AG09319 (cell line): ENCODE data around the genes HSPG2, CELA3B, WNT4 and LACTBL1.

DNA sequence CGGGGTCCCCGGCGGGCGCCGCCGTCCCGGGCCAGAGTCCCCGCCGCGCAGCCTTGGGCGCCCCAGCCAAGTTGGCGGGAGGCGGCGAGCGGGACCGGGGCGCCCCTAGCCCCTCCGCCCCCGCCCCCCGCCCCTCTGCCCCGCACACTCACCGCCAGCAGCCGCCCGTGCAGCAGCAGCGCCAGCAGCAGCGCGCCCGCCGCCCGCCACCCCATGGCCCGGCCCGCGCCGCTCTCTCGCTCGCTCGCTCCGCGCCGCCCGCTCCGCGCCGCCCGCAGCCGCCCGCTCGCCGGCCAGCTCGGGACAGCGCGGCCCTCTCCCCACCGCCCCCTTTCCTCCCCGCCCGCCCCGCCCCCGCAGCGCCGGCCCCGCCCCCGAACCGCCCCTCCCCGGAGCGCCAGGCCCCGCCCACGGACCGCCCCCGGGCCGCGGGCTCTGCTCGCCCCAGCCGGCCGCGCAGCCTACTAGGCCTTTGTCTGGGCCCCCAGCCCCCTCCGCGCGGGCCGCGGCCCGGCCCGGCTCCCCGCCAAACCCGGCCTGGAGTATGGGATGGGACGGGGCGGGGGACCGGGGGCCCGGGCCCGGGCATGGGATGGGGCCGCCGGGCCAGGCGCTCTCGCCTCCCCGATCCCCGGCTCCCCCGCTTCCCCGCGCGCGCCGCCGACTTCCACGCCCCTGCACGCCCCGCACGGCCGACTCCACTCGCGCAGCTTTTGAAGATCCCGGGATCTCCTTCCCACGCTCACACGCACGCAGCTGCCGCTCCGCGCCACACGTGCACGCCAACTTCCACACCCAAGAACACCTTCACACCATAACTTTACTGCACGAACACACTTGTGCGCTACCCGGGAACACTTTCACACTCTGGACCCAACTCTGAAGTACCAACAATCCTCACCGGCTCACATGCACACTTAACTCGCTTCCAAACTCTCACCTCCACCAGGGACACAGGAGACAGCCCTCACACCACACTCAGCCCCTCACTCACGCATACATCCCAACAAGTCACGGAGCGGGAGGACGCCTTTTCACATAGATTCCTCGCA is at the start of gene HSPG2:
TSS of gene HSPG2 (minus strand) at position 308 of the 1,052 bp plus-strand sequence.
- RRBS, result 2% methylated on average over 54 of the region's 127 CpGs

- RRBS, result no CpG with 5 or more reads among the region's 6 CpGs
These were observed 18.5 kb upstream of the HSPG2 start for GRCh38 chr1:21955452-21956114.

DNA sequence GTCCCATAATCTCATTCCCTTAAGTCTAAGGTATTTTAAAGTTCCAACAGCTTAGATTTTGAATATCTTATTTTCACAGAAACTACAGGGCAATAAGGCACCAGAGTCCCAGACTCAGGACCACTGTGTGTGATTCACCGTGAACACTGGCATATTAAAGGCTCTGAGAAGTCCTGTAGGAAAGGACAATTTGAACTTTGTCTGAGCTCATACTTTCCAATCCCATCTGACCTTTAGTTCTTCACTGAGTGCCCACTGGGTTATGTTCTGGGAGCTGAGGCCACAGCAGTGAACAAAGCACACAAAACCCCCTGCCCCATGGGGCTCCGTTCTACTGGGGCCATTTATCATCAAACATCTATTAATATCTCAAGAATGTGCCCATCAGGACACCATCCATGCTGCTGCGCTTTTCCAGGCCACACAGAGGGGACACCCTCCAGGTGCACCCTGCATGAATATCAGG is 3.6 kb upstream of the CELA3B start:
- RRBS, result no CpG with 5 or more reads among the region's 3 CpGs

DNA sequence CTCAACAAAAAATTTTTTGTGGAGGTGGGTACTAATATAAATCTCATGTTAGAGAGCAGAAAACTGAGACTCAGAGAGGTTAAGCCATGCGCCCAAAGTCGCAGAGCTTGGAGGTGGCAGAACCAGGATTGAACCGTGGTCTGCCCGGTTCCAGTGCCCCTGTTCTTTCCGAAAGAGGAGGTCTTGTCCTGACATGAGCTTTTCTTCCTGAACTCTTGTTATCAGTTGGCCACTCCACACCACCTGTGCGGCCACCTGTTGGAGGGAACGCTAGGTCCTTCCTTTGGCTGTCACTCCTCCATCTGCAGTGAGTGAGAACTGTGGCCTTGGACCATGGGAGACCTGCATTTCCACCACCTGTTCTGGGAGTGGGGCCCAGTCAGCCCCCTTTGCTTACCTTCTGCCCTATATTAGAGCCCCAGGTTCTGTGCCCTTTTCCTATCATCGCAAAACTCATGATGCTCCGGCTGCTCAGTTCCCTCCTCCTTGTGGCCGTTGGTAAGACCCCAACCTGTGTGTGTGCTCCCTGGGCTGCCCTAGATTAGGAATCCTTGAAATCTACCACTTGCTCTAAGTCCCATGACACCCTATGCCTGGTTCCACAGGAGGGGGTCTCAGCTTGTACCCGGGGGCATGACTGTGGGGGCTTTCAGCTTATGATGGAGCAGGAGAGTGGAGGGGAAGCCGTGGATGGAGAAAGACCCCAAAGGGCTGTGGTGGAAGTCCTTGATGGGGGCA is at the start of gene CELA3B:
TSS of gene CELA3B (plus strand) at position 438 of the 738 bp plus-strand sequence.
- RRBS, result no CpG with 5 or more reads among the region's 12 CpGs

GRCh38 chr1:22002844-22003303 is 1.4 kb downstream of the CELA3A start:
- RRBS, result no CpG with 5 or more reads among the region's 9 CpGs

DNA sequence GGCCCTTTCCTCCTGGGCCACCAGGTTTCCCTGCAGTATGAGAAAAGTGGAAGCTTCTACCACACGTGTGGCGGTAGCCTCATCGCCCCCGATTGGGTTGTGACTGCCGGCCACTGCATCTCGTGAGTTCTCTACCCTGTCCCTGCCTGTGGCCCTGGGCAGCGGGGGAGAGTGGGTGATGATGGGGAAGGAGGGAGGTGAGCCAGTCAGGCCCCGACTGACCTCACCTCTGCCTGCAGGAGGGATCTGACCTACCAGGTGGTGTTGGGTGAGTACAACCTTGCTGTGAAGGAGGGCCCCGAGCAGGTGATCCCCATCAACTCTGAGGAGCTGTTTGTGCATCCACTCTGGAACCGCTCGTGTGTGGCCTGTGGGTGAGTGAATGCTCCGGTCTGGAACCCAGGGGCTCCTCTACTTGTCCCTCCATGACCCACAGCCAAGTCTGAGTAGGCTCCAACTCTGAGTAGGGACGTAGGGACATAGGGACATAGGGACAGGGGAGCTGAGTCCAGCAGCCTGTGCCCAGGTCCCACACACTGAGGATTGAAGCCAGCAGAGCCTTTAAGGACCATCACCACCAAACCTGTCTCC is 4.1 kb downstream of the CELA3A start:
- RRBS, result no CpG with 5 or more reads among the region's 13 CpGs

GRCh38 chr1:22115727-22116149 is 27.2 kb downstream of the WNT4 start:
- RRBS, result no CpG with 5 or more reads among the region's 1 CpG

DNA sequence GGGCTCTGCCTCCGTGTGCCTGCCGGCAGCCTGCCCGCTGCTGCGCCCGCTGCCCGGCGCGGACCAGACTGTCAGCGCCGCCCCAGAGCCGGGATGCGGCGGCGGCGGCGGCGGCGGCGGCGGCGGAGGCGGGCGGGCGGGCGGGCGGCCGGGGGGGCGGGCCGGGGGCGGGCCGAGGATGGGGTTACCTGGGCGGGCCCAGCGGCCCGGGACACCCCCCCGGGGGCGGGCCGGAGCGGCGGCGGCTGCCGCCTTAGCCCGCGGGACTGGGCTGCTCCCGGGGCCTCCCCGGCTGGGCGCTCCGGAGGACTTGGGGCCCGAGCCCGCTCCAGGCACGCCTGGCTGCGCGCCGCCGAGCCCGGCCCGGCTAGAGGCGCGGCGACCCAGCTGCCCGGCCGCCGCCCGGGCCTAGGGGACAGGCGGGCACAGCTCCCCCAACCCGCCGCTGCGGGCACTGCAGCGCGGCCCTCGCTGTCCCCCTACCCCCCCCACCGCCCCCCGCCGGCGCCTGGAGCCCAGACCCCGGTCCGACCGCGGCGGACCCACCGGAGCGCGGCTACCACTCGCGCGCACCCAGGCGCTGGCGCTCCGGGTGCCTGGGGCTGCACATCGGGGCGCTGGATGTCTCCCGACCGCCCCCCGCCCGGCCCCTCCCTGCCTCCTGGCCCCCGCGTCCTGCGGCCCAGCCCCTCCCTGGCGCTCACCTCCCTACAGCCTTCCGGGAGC is at the start of gene WNT4:
TSS of gene WNT4 (minus strand) at position 70 of the 726 bp plus-strand sequence.
- RRBS, result 2% methylated on average over 54 of the region's 99 CpGs

DNA sequence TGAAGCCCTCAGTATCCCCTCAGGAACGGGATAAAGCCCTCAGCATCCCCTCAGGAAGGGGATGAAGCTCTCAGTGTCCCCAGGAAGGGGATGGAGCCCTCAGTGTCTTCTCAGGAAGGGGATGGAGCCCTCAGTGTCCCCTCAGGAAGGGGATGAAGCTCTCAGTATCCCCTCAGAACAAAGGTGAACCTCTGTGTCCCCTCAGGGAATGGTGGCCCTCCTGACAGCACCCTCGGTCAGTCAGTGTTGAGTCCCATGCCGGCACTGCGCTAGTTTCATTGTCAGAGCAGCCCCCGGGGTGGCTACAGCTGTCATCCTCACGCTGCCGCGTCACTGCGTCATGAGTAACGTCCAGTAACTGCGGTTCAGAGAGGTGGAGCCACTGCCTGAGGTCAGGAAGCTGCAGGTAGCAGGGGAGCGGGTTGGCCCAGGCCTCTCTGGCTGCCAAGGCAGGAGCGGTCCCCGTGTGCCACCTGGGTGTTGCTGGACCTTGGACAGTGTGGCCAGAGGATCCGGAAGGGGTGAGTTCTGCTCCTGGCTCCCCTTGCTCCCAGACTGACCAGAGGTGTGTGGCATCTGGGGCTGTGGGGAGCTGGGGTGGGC is 20.2 kb upstream of the WNT4 start:
- RRBS, result no CpG with 5 or more reads among the region's 15 CpGs

DNA sequence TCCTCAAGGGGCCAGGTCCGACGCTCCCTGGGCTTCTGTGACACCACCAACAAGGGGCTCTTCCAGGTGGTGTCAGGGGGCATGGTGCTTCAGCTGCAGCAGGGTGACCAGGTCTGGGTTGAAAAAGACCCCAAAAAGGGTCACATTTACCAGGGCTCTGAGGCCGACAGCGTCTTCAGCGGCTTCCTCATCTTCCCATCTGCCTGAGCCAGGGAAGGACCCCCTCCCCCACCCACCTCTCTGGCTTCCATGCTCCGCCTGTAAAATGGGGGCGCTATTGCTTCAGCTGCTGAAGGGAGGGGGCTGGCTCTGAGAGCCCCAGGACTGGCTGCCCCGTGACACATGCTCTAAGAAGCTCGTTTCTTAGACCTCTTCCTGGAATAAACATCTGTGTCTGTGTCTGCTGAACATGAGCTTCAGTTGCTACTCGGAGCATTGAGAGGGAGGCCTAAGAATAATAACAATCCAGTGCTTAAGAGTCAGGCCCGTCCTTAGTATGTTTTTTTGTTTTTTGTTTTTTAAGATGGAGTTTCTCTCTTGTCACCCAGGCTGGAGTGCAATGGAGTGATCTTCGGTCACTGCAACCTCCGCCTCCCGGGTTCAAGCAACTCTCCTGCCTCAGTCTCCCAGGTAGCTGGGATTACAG is 2.9 kb downstream of the C1QA start:
- RRBS, result no CpG with 5 or more reads among the region's 14 CpGs

DNA sequence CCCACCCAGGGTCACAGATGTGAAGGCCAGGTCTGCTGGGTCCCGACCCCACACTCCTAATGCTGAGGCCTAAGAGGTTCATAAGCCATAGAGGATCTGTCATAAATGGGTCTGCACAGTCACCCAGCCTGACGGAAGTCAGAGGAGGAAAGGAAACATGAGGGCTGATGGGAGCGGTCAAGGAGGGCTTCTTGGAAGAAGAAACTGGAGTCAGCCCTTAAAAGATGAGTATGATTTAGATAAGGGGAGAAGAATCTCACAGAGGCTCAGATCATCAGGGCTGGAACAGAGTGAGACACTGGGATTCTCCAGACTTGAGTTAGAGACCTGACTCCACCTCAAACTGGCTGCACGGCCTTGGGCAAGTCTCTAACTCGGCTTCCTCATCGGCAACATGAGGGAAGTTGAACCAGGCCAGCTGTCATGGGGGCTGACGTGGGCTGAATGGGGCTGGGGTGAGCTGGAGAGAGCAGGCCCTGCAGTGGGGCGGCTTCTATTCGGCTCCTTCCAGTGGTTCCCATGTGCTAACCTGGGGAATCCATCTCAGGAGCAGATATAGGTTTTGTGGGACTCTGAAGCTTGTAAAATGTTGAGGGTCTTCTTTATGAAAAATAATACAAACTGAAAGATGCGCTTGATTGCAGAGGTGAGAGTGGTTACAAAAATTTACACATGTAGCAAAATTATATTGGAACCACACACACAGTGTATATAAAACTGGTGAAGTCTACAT is 2.5 kb downstream of the C1QC start:
- RRBS, result no CpG with 5 or more reads among the region's 10 CpGs

DNA sequence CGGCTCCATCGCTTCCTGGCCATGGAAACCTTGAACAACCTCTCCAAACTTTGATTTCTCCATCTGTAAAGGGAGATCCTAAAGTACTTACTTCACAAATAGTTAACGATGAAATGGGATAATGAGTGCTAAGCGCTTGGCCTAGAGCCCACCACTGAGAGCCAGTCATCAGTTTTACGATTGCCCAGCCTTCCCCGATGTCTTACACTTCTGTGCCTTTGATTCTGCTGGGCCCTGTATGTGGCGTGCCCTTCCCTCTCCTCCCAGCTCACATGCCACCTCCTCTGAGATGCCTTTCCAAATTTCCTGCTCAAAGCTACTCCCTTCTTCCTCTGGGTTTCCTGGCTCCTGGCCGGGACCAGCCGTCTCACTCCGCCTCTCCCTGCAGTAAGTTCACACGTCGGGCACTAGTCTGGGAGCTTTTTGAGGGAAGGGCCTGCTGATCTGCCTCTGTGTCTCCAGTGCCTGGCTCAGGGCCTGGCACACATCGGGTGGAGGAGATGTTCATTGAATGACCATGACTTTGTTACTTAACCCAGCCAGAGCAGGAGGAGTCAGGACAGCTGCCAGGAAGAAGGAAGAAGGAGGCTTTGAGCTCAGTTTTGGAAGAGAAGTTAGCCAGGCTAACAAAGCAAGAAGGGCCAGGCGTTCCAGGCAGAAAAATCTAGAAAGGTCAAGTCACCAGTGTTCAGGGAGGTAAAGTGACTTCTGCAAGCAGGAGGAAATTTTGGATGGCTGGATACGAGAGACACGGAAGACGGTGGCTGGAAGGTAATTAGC is 63.4 kb downstream of the EPHB2 start:
- RRBS, result no CpG with 5 or more reads among the region's 17 CpGs

- RRBS, result no CpG with 5 or more reads among the region's 13 CpGs
These were observed 70.0 kb downstream of the EPHB2 start for GRCh38 chr1:22780592-22781076.

DNA sequence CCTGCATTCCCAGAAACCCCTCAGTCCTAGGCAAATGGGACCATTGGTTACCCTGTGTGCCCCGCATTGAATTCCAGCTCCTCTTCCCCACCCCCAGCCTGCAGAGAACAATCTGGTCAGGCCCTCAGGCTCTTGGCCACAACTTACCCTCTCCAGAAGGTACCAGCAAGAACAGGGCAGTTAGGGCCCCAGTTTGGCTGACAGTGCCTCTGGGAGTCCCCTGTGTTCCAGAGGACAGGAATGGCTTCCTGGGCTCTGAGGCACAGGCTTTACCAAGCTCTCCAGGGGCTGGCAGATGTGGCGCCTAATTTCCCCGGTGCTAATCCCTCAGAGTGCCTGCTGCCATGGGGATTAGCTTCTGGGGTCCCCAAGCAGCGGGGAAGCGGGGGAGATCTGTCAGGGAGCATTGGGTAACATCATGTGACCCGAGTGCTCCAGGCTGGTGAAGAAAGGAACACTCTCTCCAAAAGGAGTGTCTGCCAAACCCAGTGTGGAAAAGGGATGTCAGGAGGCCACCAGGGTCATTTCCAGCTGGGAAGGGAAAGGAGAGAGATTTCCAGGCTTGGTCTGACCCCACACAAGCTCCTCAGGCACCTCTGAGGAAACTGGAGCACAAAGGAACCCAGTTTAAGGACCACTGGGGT is at the start of gene LACTBL1:
TSS of gene LACTBL1 (minus strand) at position 242 of the 644 bp plus-strand sequence.
- RRBS, result no CpG with 5 or more reads among the region's 6 CpGs

- RRBS, result no CpG with 5 or more reads among the region's 2 CpGs
These were observed 68.1 kb downstream of the HTR1D start for GRCh38 chr1:23149060-23149683.

DNA sequence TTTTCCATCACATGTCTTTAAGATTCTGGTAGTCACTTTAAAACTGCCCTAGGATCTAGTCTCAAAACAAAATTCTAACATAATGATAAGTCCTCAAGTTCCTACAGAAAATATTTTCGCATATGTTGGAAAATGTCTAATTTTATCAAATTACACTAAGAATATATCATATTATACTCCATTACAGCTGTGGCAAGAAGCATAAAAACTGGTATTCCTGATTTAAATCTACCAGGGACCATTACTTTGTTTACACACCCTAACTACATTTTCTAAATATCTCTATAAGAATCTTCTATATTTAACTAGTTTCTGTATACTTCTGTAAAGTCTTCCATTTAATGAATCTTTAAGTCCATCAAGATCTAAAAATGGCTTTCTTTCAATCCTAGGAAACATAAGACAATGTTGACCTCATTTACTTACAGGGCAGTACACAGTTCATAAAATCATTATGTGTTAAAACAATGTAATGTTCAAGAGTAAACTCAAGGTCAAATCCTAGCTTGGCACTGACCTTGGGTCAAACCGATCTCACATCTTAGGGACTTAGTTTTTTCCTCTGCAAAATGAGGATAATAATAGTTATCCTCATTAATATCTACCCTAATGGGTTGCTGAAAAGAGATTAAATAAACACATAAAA is 62.3 kb downstream of the HTR1D start:
- RRBS, result no CpG with 5 or more reads among the region's 2 CpGs

DNA sequence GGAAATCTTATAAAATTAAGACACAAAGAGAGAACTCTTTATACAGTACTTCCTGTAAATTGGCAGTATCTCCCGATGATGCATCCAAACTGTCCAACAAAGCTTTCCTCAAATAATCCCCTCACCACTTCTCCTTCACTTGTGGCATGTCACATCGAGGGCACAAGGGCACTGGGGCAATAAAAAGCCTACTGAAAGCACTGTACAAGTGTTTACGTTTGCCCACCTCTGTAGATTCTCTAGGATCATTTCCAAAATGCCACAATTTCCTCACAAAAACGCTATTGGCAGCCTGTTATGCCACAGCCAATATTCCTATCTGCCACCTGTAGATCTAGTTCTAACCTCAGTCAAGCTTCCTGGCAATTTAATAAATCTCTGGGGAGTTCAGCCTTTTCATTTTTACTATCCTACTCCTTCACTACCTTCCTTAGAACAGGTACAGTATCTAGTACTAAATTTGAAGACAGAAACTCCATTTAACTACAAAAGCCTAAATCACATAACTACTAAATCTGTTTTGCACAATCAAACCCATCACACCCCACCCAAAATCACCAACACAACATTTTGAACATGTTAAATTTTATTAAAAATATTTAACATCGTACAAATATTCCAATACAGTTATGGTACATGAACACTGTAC is 39.8 kb downstream of the HNRNPR start:
- RRBS, result no CpG with 5 or more reads among the region's 5 CpGs

GRCh38 chr1:23434102-23434717 is 9.7 kb upstream of the TCEA3 start:
- RRBS, result no CpG with 5 or more reads among the region's 10 CpGs

- RRBS, result no CpG with 5 or more reads among the region's 12 CpGs
These were observed 16.8 kb upstream of the TCEA3 start for GRCh38 chr1:23441154-23441912.

GRCh38 chr1:23524646-23525672 is 6.1 kb downstream of the E2F2 start:
- RRBS, result no CpG with 5 or more reads among the region's 13 CpGs